ENCODE measurements around a stretch of chr15.

DNA sequence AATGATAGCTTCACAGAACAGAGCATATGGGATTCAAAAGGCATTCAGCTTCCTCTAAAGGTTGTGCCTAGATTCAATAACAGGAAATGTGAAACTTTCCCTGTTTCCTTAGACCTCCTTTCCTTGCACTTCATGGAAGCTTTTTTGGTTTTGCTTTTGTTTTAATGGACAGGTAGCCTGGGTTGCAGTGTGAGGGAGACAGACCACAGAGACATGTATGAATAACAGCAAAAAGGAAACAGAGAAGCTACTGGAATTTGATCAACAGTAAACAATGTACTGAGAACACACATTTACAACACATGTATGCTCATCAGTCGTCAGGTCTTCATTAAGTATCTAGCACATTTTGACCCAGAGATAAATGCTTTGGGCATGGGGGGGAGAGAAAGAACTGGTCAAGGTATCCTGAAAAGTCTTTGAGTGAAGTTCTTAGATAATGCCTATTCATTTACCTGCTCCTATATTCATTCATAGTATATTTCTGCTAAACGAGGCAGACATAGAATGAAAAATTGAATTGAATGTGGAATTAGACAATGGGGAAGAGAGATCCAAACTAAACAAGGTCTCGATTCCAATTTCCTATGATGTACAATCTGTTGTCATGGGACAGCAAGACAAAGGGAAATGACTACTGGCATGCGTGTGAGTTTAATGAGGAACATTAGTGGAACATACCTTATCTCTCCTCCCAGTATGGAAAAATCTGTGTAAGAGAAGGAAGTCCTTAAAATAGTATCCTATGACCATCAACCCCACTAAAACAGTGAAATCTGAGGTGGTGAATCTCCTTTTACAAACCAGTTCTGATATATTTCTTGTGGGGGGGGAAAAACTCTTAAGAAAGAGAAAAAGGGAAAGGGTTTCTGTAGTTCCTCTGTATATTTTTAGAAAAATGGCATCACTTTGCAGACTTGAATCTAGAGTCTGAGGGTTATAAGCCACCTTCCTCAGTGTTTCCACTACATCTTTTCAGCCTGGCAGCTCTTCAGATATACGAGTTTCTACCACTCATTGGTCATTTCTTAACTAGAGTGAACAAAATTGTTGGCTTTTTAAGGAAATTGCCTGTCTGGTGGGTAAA, 2.7 kb upstream of the TNFAIP8L3 start:
- PRO-cap, 6 experiments, result no peak in any of the 6 experiments
- RAMPAGE, long total RNA, 2 experiments, result no peak in any of the 2 experiments
- RRBS, result no CpG with 5 or more reads among the region's 5 CpGs

GRCh38 chr15:51208315-51208746, 113.6 kb upstream of the TNFAIP8L3 start:
- PRO-cap, 6 experiments, result peak in 4 of 6 experiments; most common plus-strand start chr15:51208589 (in 4)
- RAMPAGE, long total RNA, 2 experiments, result no peak in any of the 2 experiments
- RRBS, result no CpG with 5 or more reads among the region's 2 CpGs

DNA sequence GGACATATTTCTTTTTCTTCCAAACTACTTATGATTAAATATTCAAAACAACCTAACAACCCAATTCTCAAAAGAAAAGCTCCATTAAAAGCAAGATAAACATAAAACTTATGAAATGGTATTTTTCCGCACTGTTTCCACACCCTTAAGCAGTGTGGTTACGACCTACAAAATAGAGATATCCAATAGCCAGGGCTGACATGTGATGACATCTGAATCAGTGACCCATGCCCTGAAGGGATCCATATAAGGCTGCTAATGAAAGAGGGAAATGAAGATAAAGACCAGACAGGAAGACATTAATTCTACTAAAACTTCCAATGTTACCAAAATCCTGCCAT, 45.5 kb downstream of the DMXL2 start:
- PRO-cap, 6 experiments, result peak in 2 of 6 experiments; most common plus-strand start position 274 of the sequence (in 2)
- RAMPAGE, long total RNA, 2 experiments, result no peak in any of the 2 experiments
- RRBS, result no CpG with 5 or more reads among the region's 2 CpGs

- PRO-cap, 6 experiments, result no peak in any of the 6 experiments
- RAMPAGE, long total RNA, 2 experiments, result no peak in any of the 2 experiments
- RRBS, result under 1% methylated on average over 23 of the region's 60 CpGs
Measured at GRCh38 chr15:51751786-51752691, 642 bp downstream of the TMOD2 start.

DNA sequence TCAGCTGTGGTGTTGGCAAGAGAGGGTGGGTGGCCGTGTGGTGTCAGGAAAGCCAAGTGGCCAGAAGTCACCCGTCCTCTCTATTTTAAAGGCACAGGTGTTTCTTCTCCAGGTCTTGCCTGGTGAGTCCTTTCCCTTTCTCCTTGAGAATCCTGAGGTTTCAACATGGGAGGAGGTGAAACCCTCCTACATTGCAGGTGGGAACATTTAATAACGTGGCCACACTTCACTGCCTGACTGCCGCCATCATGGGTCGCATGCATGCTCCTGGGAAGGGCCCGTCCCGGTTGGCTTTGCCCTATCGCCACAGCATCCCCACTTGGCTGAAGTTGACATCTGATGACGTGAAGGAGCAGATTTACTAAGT, 17.5 kb downstream of the BCL2L10 start:
- PRO-cap, 6 experiments, result no peak in any of the 6 experiments
- RAMPAGE, long total RNA, 2 experiments, result no peak in any of the 2 experiments
- RRBS, result no CpG with 5 or more reads among the region's 9 CpGs

DNA sequence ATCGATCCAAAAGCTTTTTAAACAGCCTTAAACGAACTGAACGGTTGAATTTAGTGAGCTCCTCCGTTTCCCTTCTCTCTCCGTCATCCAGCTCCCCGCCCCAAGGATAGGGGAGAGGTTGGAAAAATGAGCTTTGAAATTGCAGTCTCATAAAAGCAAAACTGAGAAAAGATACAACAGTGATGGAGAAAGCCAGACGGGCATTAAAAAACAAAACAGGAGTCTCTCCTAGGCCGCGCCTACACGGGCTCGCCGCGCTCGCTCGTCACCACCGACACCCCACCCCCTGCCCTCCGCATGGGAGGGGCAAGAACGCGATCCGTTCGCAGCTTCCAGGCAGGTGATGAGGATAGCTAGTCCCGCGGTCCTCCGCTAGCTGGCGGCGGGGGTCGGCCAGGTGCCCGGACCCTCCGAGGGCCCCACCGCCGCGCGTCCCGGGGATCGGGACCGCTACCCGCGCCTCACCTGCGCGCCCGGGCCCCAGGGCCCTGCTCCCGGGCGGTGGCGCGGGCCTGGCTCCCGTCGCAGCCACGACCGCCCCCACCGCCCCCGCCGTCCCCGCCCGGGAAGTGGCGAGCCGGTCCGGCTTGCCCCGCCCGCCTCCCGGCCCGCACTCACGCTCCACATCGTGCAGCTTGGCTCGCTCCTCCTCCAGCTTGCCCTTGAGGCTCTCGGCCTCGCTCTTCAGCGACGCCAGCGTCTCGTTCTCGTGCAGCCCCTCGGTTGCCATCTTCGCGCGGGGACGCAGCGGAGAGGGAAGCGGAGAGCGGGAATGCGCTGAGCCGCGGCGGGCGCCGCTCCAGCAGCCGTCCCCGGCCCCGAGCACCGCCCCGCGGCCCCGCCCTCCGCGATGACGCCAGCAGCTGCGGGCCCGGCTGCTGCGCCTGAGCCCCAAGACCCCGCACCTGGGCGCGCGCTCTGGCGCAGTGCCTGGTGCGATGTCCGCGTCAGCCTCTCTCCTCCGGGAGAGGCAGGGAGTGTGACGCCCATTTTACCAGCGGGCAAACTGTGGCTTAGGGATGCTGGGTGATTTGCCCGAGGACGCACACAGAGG, 11.7 kb downstream of the GNB5 start:
- PRO-cap, 6 experiments, result peak in 6 of 6 experiments; most common plus-strand start position 859 of the sequence (in 4); most common minus-strand start position 774 of the sequence (in 4)
- RAMPAGE, long total RNA, 2 experiments, result start-site peak on the minus strand in 1 of 2 experiments, centred at position 807 of the sequence, 114 reads per replicate
- RRBS, result 2% methylated on average over 41 of the region's 111 CpGs

DNA sequence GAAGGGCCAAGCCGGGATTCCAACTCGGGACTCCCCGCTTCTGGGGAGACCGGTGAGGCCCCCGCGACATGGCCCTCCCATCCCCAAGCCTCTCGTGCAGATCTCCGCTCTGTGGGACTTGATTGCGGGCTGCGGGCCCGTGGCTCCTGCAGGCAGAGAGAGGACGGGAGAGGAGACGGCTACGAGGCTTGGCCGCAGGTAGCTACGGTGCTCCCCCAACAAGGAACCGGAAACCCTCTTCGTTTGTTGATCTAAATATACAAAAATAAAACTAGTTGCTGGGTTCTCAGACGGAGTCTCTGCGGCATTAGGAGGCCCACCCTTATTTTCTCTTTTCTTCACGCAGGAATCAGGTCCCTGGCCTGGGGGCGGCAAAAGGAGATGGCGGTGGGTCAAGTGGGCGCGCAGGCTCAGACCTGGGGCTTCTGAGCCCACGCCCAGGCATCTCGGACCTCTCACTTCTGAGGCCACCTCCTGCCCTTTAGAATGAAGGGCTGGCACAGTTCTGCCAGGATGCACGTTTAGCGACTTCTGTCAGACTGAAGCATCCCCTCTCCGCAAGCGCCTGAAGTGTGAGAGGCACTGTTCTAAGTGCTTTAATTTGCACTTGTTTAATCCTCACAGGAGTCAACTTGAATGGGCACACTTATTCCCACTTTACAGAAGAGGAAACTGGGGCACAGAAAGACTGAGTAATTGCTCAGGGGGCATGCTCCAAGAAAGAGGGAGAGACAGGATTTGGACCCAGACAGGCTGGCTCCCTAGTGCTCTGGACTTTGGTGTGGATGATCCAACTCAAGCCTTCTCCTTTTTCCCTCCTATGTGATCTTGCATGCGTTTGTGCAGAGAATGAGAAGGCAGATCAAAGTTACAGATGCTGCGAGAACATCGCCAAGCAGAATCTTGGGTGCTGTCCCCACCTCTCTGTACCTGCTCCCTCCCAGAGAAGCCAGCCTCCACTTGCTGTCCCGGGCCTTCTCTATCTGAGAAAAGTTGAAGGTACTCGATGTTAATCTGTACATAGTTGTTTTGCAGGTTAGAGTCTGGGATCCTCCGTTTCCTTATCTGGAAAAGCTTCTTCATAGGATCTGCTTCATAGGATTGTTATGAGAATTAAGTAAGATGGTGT, 10.6 kb downstream of the GNB5 start:
- PRO-cap, 6 experiments, result no peak in any of the 6 experiments
- RAMPAGE, long total RNA, 2 experiments, result no peak in any of the 2 experiments
- RRBS, result under 1% methylated on average over 4 of the region's 37 CpGs

DNA sequence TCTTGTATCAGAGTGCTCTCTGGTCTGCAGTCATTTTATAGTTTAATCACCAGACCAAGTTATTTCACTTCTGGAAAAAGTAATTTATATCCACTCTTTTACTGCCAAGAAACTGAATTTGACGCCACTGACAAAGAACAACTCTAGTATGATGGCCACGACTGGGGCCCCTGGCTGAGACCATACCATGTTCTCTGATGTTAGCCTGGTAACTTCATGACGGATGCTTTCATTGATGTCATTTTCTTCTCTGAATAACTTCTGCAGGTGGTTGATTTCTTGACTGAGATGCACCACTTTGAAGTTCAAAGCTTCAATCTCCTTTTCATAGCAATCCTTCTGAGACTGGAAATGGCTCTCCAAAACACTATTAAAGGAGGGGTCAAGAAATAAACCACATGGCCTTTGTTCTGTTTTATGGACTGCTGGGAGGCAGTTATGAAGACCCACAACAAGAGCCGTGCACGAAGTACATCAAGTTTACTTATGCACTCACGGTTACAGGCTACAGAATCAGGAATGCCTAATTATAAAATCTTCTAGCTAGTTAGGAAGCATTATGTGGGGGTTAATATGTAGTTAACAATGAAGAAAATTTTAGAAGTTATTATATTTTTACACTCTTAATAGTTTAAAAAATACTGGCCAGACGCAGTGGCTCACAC, 32.3 kb upstream of the GNB5 start:
- PRO-cap, 6 experiments, result no peak in any of the 6 experiments
- RAMPAGE, long total RNA, 2 experiments, result no peak in any of the 2 experiments
- RRBS, result no CpG with 5 or more reads among the region's 7 CpGs

- PRO-cap, 6 experiments, result no peak in any of the 6 experiments
- RAMPAGE, long total RNA, 2 experiments, result no peak in any of the 2 experiments
- RRBS, result no CpG with 5 or more reads among the region's 7 CpGs
Measured at GRCh38 chr15:52241967-52242399, 50.8 kb upstream of the GNB5 start.

GRCh38 chr15:52248517-52249431, 46.8 kb downstream of the MYO5C start:
- PRO-cap, 6 experiments, result no peak in any of the 6 experiments
- RAMPAGE, long total RNA, 2 experiments, result no peak in any of the 2 experiments
- RRBS, result no CpG with 5 or more reads among the region's 6 CpGs

DNA sequence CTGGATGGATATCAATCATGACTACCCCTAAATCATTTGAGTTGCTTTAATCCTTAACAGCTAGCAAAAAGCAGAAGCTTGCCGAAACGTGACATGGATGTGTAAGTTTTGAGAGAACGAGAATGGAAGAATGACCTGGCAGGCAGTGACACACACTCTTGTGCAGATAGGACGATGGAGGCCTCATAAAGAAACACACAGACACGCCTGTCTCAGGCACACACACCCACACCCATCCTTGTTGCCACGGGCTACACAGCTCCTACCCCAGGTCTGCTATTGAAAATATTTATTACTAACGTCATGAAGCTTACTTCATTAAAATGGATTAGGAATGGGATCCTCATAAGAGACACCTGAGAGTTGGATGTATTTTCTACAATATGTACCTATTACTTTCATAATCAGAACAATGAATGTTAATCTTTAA, 8.5 kb downstream of the MYO5C start:
- PRO-cap, 6 experiments, result no peak in any of the 6 experiments
- RAMPAGE, long total RNA, 2 experiments, result no peak in any of the 2 experiments
- RRBS, result no CpG with 5 or more reads among the region's 7 CpGs

- PRO-cap, 6 experiments, result no peak in any of the 6 experiments
- RAMPAGE, long total RNA, 2 experiments, result no peak in any of the 2 experiments
- RRBS, result no CpG with 5 or more reads among the region's 8 CpGs
Measured at GRCh38 chr15:52310715-52311342, 15.2 kb upstream of the MYO5C start.

DNA sequence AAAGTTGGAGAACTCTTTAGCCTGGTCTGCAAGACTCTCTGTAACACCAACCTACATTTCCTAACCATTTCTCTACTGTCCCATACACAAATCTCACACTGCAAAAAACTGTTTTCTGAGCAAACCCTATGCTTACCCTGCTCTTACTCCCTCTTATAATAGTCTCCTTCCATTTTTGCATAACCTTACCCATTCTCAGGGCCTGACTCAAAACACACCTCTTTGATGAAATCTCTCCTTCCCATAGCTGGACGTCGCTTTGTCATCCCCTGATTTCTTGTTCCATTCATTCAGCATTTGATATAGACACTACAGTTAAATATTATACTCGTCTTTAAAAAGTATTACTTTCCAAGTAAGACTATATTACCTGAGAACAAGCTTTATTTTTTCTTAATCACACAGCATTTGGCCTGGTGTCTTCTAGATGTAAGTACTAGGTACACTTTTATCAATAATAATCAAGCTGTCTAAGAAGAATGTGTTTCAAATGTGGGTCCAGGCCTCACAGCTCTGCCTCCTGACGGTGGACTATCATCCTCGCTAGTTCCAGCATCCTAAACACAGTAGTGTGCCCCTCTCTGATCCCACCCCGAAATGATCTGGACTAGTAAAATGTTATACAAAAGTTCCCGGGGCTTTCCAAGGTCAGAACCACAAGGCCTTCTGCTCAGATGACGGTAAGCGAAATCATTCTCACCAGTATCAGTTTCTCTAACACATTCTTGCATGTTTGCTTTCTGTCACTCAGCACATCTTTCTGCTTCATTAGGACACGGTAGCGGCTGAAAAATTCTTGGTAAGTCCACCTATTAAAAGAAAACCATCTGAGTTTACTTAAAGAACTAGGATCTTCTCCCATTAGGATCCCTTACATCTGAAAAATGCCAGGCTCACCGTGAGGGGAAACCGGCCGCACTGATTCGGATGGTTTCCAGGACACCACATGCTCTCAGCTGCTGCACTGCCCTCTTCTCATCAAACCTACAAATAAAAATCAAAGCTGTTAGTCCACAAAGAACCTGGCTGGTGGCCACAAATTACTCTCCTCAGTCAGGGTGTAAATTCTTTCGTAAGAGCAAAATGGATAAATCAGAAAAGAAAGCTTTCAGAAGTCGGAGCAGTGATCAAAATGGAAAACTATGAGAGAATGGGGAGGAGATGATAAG, 83.7 kb upstream of the MYO5C start:
- PRO-cap, 6 experiments, result no peak in any of the 6 experiments
- RAMPAGE, long total RNA, 2 experiments, result no peak in any of the 2 experiments
- RRBS, result no CpG with 5 or more reads among the region's 17 CpGs

DNA sequence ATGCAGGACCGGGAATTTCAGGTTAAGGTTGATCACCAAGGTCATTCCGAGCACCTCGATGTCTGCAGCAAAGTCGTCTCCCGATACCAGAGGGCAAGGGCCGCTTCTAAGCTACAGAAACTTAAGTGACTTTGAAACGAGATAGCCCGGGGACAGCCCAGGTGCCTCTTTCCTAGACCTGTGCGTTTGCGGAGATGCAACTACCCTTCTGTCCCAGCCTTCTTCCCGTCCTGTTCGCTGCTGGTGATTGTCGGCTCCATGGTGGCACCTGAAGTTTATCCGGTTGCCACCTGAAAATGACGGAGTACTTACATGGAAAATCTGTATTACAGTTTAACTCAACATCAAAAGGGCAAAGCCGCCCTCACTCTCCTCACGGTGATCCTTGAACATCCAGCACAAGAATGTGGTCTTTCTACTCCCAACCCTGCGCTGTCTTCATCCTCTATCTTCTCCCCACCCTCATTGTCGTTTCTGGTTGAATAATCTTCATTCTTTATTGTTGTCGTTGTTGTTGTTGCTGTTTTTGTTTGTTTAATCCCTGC, 975 bp upstream of the MYO5A start:
- PRO-cap, 6 experiments, result no peak in any of the 6 experiments
- RAMPAGE, long total RNA, 2 experiments, result no peak in any of the 2 experiments
- RRBS, result 6% methylated on average over 5 of the region's 20 CpGs

GRCh38 chr15:52678499-52679077, 600 bp downstream of the ATOSA start:
- PRO-cap, 6 experiments, result peak in 6 of 6 experiments; most common plus-strand start chr15:52678525 (in 3); most common minus-strand start chr15:52678925 (in 6)
- RAMPAGE, long total RNA, 2 experiments, result start-site peak on the minus strand in 1 of 2 experiments, at chr15:52678899-52678948 at its widest, 33 reads per replicate
- RRBS, result 1% methylated on average over 23 of the region's 51 CpGs

DNA sequence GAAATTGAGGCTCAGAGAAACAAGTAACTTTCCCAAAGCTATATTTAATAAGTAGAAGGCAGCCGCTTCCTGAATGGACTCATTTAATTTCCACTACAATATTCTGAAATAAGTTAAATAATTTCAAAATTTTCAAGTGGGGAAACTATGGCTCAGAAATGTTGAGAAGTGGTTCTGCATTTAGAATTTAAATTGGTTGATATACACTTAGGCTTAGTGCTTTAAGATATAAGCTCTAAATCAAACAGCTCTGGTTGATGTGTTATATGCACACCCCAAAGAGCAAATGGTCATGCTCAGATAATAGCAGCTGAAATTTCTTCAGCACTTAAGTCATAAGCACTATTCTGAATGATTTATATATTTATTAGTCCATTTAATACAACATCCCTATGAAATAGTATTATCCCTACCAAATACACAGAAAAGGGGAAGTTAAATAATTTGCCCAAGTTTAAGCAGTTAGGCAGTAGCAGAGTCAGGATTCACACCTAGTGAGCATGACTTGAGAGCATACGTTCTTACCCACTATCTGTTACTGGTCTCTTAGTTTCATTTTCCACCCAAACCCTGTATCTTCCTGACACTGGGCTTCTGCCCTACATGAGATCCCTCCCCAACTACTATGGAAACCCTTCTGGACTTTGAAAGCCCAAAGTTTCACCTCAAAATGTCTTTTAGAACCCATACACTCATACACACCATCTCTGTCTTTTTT, 4.2 kb upstream of the ATOSA start:
- PRO-cap, 6 experiments, result no peak in any of the 6 experiments
- RAMPAGE, long total RNA, 2 experiments, result no peak in any of the 2 experiments
- RRBS, result no CpG with 5 or more reads among the region's 2 CpGs

DNA sequence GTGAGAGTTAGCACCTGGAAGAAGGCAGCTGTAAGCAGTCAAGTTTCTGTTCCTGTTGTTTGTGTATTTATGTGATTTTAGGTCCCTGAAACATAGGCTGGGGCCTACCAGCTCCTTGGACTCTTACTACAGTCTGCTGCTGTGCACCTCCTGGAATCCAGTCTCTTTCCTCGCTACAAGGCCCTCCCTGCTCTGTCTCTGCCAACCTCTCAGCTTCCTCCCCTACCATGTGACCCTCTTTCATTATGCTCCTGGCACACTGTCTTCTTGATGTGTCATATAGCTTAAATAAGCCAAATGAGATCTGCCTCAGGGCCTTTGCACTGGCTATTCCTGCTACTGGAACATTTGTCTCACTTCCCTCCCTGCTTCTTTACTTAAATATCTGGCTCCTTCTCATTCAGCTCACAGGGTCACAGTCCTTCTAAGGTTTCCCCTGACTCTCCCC, 31.1 kb upstream of the ATOSA start:
- PRO-cap, 6 experiments, result no peak in any of the 6 experiments
- RAMPAGE, long total RNA, 2 experiments, result no peak in any of the 2 experiments
- RRBS, result no CpG with 5 or more reads among the region's 1 CpG

DNA sequence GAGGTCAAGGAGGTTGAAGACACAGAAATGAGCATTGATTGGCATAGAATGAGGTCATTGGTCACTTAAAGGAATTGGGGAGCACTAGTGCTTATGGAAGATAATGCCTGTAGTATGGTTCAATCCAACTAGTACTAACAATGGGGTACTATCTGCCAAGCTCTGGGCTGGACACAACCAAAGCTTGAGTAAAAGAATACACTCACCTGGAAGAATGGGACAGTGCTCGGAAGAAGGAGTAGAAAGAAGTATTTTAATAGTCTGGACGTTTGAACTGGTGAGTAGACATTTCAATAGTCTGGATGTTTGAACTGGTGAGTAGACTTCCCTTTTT, 40.2 kb upstream of the ATOSA start:
- PRO-cap, 6 experiments, result no peak in any of the 6 experiments
- RAMPAGE, long total RNA, 2 experiments, result no peak in any of the 2 experiments
- RRBS, result no CpG with 5 or more reads among the region's 2 CpGs

DNA sequence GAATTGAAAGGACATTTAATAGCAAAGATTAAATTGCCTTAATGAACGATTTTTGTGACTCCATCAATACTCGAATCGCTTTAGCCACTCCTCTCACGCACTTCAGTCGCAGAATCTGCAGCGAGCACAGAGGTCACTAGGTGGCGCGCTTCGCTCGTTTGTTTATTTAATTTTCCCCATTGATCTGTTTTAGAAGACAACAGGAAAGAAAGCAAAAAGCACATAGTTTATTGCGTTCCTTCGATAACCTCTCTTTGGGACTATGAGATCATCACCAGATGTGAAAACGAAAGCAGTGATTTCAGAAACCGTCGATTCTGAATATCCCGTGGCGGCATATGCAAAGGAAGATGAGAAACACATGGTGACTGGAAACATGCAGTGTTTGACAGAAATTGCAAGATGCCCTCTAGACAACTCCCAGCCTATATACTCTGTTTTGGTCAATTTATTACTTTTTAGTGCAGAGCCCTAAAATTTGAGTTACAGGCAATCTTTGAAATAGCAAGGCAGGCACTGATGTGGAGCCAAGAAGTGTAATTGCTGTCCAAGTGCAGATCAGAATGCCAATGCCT, 9.5 kb downstream of the ONECUT1 start:
- PRO-cap, 6 experiments, result no peak in any of the 6 experiments
- RAMPAGE, long total RNA, 2 experiments, result no peak in any of the 2 experiments
- RRBS, result no CpG with 5 or more reads among the region's 17 CpGs

- PRO-cap, 6 experiments, result no peak in any of the 6 experiments
- RAMPAGE, long total RNA, 2 experiments, result no peak in any of the 2 experiments
- RRBS, result no CpG with 5 or more reads among the region's 35 CpGs
Measured at GRCh38 chr15:52783793-52784326, 6.3 kb downstream of the ONECUT1 start.